Mesenchymal stem cell of adipose (primary cell): ENCODE measurements around a stretch of chr2.

DNA sequence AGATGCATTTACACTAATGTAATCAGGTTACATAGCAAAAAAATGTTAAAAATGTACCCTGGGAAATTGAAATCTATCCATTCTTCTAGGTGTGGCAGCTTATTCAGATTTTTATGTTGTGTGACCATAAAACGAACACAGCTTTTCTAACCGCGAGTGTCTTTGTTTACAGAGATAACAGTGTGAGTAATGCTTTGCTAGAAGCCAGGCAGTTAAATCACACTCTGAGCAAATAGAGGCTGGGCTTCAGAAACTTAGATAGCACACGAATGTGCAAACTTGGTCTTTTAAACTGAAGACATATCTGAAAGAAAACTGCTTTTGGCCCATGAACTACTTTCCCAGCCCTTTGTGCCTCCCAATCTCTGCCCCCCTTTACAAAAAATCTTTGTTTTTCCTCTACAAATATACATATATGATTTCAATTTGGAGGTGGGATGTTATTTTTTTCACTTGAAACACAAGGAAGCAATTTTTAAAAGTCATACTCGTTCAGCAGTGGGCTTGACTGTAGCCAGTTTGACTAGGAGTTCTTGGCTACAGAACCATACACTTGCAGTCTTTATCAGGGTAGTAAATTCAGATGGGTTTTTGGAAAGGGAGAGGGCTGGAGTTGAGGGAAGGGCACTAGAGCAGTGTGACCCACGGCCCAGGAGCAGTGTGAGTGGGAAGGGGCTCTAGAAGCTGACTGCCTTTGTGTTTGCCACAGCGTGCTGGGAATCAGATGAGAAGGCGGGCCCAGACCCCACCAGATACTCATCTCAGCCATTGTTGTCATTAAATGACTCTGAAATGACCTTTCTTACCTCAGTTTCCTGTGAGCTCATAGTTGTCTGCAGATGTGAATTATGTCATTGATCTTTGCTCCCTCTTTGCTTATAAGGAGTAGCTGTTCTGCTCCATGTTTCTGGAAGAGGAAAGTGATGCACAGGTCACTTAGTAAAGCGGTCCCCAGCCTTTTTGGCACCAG is 116.4 kb downstream of the SPTBN1 start:
- CAGE, long polyA plus RNA: no peak

DNA sequence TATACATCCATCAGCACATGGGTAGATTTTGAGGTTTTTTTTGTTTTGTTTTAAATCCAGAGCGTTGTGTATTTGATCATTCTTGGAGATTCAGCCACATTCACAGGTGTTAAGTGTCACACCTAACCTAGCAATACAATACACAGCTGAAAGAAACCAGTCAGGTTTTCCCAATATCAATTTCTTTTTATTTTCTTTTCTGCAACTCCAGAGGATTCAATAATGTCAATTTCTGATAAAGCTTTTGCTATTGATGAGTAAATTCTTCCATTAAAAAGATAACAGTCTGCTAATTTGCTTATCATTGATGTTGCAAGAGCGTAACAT is 119.0 kb downstream of the SPTBN1 start:
- CAGE, long polyA plus RNA: no peak

GRCh38 chr2:54603041-54604005 is 120.1 kb upstream of the EML6 start:
- CAGE, long polyA plus RNA: no peak

DNA sequence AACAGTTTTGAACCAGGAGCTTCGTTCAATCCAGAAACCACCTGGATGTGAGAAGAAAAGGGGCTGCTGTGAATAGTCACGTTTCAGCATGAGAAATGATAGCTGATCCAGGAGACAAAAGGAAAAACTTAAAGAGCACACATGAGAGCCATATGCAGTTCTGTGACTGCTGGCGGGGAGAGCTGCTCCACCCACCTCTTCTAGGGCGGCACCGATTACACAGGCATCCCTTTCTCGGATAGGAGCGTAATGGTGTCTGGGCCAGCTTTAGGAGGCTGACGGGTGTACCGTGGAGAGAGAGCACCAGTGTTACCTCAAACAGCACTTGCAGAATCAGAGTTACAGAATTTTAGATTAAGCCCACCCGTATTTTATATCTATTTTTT is 116.9 kb upstream of the EML6 start:
- CAGE, long polyA plus RNA: no peak

DNA sequence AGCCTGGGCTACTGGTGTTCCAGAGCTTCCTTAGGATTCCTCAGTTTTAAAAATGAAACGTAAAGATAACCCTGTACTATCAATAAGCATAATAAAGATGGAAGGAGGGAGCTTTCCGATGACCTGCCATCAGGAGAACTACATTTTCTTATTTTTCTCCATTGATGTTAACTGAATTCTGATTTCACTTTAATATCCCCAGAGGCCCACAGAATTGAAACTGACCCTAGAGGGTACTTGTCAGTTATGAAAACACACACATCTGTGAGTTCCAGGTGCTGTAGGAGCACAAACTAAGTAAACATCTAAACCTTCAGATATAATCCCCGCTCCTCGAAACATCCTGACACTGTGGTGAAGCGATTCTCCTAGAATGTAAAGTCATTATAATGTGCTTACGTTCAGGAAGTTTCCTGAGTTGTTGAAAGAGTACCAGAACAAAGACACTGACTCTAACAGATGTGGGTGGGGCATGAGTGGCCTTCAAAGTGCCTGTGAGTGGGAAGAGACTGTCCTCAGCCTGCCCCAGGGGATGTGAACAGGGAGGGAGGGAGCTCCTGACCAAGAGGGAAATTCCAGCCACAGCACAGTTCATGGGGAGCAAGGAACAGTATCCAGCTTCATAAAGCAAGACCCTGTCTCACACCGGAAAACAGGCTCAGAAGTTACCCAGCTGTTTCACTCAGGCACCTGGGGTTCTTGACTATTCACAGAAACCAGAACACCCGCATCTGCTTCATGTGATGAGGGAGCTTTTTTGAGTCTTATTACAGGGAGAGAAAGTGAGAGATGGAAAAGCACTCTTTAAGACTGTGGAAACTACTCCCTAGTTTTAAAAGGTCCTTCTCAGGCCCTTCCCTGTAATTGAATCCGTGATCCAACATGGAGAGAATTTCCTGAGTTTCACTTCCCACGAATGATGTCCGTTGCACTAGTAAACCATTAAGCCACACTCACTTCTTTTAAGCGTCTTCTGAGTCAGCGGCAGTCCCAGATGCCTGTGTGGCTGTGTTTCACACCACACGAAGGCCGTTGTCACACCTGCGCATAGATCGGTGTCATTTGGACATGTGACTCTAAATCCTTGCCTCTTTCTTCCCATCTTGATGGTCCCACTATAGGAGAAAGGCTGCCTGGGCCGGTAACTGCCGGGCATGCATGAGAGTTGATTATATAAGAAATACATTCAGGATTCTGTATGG is 88.7 kb upstream of the EML6 start:
- CAGE, long polyA plus RNA: no peak

DNA sequence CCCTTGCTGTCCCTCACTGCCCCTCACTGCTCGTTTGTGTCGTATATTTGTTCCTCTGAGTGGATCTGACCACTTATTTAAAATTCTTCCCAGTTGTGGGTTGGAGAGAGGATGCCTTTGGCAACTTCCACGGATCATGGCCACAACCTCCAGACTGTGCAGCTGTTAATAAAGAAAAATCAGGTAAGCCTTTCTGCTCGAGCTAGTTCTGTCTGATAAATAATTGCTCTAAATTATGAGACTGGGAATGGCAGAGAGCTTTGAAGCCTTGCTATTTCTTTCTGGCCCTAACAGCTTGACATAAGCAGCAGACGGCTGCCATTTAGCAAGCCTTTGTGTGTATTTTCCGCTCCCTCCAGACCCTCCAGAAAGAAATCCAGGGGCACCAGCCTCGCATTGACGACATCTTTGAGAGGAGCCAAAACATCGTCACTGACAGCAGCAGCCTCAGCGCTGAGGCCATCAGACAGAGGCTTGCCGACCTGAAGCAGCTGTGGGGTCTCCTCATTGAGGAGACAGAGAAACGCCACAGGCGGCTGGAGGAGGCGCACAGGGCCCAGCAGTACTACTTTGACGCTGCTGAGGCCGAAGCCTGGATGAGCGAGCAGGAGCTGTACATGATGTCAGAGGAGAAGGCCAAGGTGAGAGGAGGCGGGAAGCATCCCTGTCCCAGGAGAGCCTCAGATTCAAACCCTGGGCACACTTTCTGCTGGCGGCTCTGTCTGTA is 77.5 kb upstream of the EML6 start:
- CAGE, long polyA plus RNA: no peak

DNA sequence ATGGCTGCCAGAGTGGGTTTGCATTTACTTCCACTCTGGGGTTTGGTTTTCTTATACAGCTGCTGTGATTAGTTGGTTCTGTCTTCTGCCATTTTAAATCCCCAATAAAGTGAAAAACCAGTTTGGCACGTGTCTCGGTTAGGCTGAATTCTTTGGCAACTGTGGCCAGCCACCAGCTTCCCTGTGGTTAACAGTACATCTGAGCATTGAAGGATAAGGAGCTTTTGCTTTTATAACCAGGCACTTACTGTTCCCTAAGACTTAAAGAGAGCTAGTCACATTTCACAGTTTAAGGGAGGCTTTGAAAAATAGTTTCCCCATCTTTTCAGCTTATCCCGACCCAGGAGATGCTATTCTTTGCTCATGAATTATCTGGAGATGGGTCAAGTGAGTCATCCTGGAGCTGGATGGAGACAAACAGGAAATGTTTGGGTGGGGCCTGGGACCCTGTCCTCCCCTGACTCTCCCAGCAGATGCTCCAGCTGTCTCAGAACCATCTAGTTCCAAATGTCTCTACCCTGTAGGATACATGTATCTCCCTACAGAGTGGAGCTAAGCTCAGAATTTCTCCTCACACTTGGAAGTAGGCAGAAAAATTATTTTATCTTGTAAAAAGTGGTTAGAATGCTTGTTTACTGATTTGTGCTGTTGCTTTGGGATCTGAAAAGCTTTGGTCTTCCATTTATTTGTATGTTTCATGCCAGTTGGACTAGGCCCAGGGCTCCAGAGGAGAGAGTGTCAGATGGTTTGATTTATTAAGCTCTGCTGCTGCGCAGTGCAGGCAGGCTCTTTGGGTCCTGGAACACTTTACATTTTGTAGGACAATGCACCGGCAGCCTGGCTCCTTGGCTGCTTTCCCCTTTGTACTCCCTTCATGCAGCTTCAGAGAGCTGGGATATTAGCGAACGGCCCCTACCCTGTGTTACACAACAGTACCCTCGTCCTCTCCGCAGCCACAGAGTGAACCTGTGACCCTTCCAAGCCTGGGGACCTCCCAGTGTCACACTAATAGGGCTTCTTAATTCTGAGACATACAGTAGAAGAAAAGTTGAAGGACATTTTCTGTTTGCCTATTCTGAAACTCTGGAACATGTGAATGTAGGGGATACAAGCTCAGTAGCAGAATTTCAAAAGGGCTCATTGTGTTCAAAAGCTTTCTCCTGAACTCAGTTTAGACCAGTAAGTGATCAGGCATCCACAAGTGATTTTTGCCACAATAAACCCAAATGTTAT is 56.9 kb upstream of the EML6 start:
- CAGE, long polyA plus RNA: no peak

- CAGE, long polyA plus RNA: no peak
These were observed 50.8 kb upstream of the EML6 start for GRCh38 chr2:54672545-54673277.

GRCh38 chr2:54722560-54723041 is 861 bp upstream of the EML6 start:
- CAGE, long polyA plus RNA: no peak

DNA sequence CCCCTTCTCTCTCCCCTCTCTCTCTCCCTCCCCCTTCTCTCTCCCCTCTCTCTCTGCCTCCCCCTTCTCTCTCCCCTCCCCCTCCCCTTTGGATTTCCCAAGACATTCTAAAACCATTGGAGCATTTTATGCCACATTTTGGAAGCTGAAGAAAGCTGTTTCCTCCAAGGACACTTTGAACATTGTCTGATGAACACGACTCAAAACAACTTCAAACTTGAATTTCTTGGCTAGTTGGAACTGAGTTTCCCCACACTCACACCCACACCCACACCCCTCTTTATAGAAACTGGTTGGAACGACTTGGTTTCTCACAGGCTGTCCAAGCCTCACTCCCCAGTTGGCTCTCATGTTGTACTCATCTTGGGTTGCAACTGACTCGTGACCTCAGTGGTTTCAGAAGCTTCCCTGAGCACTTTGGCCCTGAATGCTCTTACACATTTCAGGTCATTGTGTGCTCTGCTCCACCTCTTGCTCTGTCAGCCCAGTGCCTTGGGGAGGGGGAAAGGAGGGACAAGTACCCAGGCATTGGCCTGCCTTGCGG is 105.0 kb downstream of the RTN4 start:
- CAGE, long polyA plus RNA: no peak

GRCh38 chr2:54966822-54967894 is 83.1 kb downstream of the RTN4 start:
- CAGE, long polyA plus RNA: no peak

DNA sequence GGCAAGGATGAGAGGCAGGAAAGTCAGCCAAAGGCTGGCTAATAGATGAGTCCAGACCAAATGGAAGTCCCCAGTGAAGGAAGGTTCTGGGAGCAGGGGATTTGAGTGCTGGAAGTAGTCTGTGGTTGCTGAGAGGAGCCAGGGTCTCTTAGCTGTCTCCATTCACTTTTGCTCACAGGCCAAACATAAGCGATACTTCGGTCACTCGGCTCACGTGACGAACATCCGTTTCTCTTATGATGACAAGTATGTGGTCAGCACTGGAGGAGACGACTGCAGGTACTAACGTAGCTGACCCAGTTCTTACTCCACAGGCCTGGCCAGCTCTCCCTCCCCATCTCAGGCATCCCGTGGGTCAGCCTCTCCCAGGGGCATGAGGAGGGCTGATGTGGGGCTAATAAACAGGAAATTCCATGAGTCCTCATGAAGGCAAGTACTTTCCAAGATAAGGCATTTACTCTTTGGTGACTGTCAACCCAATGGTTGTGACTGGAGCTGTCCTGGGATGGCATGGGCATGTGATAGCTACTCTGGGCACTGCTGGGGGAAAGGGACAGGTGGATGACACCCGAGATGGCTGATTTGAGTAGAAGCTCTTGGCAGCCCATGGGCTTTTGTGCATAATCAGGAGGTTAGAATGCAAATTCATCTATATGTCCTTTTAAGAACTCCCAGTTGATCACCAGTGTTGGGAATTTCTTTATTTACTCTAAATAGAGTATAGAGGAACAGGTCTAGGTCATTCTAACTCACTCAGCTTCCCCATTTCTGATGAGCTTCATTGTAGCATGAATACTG is 81.6 kb downstream of the RTN4 start:
- CAGE, long polyA plus RNA: no peak

GRCh38 chr2:54969415-54970707 is 80.4 kb downstream of the RTN4 start:
- CAGE, long polyA plus RNA: no peak

- CAGE, long polyA plus RNA: no peak
These were observed 38.4 kb downstream of the RTN4 start for GRCh38 chr2:55011695-55012346.

GRCh38 chr2:55014920-55015455 is 35.3 kb downstream of the RTN4 start:
- CAGE, long polyA plus RNA: no peak

DNA sequence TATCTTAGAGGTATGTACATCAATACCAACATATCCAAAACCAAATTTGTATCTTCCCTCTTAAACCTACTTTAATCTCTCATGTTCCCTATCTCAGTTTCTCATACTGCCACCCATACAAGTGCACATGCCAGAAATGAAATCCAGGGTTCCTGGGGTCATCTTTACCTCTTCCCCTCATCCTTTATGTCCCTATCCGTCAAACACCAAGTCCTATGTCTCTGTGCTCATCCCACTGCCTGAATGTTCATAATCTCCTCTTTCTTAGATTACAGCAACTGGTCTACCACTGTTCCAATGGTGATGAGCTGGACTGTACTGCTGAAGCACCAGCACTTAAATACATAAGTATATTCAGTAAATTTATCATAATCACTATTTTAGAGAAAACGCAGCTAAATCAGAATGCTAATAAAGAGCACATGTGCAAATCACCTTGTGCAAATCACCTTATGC is 26.2 kb downstream of the RTN4 start:
- CAGE, long polyA plus RNA: no peak

- CAGE, long polyA plus RNA: no peak
These were observed 23.3 kb downstream of the RTN4 start for GRCh38 chr2:55026694-55027572.

DNA sequence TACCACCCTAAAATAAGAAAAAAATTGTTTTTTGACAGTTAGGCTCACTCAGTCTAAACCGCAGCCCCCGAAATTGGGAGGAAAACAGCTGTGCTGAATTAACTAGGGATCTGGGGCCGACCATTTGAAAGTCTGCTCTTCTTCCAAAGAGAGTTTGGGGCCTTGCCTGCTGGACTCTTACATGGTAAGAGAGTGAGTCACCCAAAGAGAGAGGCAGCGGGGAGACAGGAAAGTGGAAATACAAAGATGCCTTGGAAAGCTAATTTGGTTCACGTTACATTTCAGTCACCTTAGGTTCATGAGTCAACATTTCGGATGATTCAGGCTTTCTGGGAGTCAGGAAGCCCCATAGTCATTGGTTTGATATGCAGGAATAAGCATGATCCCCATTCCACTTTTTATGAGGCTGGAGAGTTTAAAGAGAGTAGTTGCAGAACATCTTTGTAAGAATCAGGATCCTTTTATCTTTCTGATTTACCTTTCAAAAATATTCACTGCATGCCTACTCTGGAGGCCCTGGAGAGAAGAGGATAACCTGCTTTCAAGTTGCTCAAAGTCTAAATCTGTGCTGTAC is 910 bp upstream of the RTN4 start:
- CAGE, long polyA plus RNA: no peak

- CAGE, long polyA plus RNA: no peak
These were observed 437 bp upstream of the CCDC88A start for GRCh38 chr2:55420055-55420531.

DNA sequence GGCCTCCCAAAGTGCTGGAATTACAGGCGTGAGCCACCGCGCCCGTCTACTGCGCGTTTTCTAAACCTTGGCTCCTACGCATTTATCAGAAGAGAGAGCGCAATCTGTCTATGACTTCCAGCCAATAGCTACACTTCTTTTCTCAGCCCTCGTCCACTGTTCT is 278 bp upstream of the CFAP36 start:
- CAGE, long polyA plus RNA: no peak